Measurements from ENCODE around the genes HSP90AA1 and WDR20.

- PRO-cap, 3 experiments: no peak in any of the 3 experiments
These were observed 68.2 kb upstream of the DLK1 start for GRCh38 chr14:100658447-100658929.

DNA sequence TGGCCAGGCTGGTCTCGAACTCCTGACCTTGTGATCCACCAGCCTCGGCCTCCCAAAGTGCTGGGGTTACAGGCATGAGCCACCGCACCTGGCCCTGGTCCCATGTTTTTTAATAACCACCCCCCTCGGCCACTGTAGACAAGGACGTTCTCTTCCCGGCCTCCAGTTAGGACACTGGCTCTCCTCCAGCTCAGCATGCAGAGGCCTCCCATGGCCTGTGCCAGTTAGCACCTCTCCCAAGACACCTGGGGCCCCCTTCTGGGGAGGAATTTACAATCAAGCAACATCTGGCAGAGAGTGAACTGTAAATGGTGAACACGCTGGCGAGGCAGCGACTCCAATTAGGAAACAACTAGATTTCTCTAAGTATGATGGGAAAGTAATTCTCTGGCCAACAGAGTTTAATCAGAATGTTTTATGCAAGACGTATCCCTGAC lies 61.9 kb upstream of the DLK1 start:
- PRO-cap, 3 experiments: peak in 1 of 3 experiments; most common minus-strand start position 309 of the sequence (in 1)

DNA sequence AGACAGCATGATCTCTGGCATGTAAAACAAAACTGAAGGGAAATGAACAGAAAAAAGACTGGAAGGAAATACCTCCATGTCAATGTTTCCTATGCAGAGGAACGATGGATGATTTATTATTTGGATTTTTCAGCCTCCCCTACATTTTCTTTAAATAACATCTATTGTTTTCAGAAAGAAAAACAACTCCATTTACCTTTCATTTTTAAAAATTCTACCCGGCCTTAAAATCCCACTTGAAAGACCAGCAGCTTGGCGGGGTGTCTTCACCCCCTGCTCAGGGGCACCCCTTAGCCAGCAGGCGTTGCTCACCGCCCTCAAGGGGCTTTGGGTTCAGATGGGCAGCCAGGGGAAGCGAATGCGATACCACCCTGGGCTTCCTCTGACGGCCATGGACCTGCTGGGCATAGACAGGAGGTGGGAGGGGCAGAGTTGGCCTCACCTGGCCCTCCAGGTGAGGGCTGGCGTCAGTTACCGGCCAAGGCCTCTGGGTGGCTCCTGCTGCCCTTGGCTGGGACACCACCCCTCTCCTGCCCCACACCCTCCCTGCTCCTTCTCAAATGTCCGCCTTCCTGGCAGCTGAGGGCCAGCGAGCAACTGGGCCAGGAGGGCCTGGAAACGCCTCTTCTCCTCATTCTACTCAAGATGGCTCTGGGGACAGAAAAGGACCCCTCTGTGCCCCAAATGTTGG lies 18.5 kb upstream of the DLK1 start:
- PRO-cap, 3 experiments: no peak in any of the 3 experiments

DNA sequence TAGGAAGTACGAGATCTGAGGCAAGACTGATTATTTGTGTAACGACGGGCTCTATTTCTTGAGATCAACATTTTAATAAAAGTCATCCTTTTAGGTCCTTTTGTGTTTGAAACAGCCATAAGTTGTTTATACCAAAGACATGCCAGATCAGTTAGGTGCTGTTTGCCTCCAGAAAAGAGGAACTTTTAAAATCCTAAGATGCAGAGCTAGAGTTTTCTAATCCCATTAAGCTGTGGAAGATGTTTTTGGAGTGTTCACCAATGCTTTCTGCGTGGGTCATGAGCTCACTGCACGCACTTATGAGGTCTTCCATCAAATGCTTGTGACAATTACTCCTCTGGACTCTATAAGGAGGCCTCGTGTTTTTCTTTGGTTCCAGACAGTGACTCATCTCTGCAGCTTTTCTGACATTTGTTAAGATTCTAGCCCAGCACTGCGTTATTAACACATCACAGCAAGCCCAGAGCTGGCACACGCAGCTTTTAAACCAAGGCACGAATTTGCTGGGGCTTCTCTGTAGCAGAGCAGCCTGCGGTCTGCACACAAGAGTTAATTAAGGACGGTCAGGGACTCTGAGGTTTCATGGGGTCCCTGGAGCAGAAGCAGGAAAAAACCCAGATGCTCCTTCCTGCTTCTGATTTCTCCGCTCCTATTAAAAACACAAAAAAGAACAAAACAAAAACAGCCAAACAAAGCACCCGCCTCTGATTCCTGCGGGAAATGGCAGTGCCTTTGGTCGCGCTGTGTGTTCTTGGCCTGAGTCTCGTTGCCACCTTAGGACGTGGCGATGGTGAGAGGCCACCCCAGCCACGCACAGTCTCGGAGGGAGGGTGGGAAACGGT lies 60.7 kb downstream of the RTL1 start:
- PRO-cap, 3 experiments: no peak in any of the 3 experiments

- PRO-cap, 3 experiments: no peak in any of the 3 experiments
These were observed 32.3 kb upstream of the RTL1 start for GRCh38 chr14:100935865-100936204.

DNA sequence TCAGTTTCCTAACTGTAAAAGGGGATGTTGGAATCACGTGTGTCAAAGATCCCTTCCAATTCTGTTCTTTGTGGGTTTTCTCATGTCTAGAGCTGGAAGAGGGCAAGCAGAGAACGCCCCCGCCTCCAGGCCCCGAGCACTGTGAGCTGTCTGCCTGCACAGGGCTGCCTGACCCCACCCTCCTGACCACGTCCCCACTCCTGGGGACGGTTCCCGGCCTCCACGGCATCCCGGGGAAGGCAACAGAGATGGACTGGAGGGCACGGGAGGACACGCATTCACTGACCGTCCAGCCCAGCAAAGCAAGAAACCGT lies 287.7 kb upstream of the PPP2R5C start:
- PRO-cap, 3 experiments: no peak in any of the 3 experiments

DNA sequence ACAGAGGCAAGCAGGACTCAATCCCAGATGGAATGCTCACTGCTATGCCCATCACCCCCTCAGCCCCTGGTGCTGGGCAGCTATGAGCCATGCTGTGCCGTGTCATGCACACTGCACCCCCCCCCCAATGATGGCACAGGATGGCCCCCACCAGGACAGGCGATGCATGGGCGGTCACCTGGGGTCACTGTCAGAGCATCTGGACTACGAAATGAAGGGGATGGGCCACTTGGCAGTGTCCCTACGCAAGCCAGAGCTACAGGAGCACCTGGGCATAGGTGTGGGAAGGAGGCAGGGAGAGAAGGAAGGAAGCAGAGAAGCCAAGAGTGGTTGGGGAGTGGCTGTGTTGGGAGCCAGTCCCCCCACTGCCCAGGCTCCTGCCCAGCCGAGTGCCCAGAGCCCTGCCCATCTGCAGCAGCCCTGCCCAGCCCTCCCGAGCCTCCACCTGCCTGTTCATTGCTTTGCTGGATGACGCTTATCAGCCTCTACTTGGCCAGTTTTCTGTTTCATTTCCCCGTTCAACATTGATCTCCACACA lies 285.1 kb upstream of the PPP2R5C start:
- PRO-cap, 3 experiments: no peak in any of the 3 experiments

DNA sequence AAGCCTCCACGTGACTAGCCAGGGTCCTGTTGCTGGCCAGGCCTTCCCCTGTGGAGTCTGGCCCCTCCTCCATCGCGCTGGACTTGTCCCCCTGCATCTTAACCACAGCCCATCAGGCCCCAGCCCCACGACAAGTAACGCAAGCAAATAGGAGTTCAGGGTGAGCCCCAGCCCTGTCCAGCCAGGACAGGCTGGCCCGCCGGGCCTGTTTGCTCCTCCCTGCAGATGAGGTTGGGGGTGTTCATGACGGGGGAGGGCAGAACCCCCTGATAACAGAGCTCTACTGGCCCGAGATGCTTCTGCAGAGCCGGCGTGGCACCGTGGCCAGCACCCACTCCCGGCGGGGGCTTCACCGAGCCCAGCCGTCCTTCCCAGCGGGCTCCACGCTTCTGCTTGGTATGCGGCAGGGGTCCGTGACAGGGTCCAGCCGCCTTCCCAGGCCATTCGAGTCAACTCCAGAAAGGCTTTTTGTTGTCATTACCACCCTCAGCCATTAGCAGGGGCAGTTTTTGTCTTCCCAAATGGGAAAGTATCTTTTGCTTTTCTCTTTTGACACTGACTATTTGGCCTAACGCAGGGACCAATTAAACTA lies 265.1 kb upstream of the PPP2R5C start:
- PRO-cap, 3 experiments: no peak in any of the 3 experiments

DNA sequence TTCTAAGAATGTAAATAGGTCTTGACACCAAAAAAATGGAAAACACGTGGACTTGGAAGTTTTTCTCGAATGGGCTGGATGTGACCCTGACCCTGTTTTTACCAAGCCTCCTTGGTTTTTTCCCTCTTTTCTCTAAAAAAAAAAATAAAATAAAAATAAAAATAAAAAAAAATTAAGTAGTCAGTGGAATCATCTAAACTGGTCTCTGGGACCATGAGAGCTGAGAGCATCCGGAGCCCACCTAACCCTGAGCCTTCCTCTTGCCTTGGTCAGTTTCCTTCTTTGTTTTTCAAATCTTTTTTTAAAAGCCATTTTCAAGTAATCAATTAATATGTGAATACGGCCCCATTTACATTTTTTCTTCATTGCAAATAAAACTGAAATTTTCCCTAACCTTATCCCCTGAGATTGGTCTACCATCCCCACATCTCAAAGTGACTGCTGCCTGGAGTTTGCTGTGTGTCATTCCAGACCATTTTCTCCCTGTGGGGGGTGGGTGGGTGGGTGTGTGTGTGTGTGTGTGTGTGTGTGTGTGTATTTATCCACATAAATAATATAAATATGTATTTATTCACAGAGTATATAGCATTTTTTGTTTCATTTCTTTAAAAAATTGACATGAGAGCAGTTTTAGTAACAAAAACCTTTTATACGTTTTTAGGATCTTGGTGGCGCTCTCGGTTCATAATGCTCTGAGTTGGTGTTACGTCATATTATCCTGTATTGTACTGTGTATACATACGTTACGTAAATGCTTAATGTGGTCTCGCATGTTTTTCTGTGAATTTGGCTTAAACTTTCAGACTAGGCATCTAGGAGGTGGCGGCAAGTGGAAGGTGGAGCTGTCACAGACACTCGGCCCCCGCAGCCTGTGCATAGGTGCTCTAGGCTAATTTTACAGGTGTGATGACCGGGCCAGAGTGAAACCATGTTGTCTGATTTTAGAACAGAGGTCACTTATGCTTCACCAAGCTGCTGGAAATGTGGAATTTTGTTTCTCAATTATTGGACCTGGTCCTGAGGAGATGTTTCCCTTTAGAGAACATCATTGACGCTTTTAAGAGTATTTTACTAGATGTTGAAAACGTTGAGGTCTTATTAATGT lies 59.8 kb downstream of the PPP2R5C start:
- PRO-cap, 3 experiments: peak in 2 of 3 experiments; most common plus-strand start position 802 of the sequence (in 2); most common minus-strand start position 689 of the sequence (in 1)

- PRO-cap, 3 experiments: no peak in any of the 3 experiments
These were observed 73.6 kb downstream of the PPP2R5C start for GRCh38 chr14:101835006-101835573.

DNA sequence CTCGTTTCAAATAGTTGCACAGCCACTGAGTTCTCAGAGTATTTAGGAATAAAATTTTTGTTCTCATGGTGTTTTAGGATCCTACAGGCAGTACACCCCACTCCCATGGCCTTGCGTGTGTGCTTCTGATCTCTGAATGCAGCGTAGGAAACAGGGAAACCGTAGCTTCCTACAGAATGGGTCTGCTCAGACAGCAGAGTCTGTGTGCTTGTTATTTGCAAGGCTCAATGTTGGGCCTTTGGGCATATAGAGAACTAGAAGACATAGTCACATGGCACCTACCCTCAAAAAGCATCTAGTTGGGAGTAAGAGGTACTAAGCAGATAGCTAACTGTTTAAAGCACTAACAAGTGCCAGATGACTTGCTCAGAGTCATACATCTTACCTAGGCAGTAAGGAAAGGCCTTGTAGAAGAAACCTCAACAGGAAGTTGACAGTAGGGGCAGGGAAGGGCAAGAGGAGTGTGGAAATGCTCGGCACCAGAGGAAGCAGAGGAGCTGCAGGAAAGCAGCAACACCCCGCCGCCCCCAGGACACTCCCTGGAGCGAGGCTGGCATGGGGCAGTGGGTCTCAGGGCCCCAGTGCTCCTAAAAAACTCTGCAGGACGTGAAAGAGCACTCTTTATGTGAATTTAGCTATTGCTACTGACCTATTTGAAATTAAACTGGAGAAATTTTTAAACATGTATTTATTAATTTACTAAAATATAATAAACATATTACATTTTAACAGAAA lies 92.8 kb downstream of the PPP2R5C start:
- PRO-cap, 3 experiments: no peak in any of the 3 experiments

GRCh38 chr14:101965624-101966434 lies 1.5 kb downstream of the DYNC1H1 start:
- PRO-cap, 3 experiments: no peak in any of the 3 experiments

GRCh38 chr14:101972271-101972925 lies 8.0 kb downstream of the DYNC1H1 start:
- PRO-cap, 3 experiments: peak in 1 of 3 experiments; most common plus-strand start chr14:101972541 (in 1); most common minus-strand start chr14:101972527 (in 1)

DNA sequence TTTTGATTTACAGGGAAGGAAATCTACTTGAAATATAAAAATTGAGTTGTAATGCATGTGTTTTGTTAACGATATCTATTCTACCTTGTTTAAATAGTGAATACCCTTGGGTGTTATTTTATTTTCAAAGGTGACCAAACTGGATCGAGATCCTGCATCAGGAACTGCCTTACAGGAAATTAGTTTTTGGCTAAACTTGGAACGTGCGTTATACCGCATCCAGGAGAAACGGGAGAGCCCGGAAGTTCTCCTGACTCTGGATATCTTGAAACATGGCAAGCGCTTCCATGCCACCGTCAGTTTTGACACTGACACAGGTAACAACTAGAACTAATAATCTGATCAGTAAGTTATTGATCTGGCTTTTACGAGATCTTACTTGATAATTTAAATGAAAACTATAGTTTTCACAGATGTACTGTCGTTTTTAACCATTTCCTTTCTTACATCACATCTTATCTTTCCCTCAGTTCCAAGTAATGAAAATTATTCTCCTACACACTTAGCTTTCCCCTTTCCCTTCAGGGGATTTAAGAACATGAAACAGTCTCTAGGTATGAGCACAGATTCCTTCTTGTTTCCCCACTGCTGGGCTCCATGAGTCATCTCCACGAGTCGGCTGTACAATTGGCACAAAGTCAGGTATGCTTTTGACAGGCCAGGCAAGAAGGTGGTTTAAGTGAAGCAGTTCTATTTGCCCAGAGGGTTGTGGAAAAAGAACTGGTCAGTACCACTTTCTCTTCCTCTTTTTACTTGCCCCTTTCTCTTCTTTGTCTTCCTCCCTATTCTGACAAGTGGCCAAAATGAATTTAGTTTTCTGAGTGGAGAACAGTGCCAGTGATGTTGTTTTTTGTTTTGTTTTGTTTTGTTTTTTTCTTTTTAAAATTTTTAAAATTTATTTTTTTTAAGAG lies 16.1 kb downstream of the DYNC1H1 start:
- PRO-cap, 3 experiments: peak in 2 of 3 experiments; most common plus-strand start position 701 of the sequence (in 2)

DNA sequence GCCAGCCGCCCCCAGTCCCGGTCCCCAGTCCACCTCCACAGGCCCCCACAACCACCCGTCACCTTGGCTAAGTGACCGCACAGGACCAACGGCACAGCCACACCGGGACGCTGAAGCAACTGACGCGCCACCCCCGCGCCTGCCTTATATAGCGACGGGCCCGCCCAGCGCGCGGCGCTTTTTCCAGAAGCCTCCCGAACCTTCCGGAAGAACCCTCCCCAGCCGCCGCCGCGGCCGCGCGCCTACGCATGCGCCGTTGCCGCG lies at the start of gene HSP90AA1:
TSS of gene HSP90AA1 (minus strand) at position 121 of the 264 bp plus-strand sequence.
- PRO-cap, 3 experiments: peak in 3 of 3 experiments; most common minus-strand start position 121 of the sequence (in 3)

DNA sequence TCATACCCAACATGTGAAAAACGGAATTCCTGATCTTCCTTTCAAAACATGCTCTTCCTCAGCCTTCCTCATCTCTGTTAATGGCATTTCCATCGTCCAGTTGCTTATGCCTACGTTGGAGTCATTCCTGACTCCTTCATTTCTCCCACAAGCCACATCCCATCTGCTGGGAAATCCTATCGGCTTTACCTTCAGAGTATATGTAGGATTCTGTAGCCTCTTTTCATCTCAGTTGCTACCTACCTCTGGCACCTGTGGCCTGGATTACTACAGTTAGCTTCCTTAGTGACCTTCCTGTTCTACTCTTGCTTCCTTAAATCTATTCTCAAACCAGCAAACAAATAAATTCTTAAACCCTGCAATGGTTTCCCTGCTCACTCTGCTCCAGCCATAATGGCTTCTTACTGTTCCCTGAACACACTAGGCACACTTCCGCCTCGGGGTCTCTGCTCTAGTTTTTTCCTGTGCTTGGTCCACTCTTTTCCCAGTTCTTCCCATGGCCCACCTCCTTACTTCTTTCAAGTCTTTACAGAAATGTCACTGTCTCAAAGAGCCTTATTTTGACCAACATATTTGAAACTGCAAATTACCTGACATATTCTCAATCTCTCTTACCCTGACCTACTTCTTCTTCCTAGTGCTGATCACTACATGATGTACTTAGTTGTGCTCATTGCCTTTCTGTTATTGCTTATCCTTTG lies 8.4 kb upstream of the WDR20 start:
- PRO-cap, 3 experiments: no peak in any of the 3 experiments

- PRO-cap, 3 experiments: peak in 3 of 3 experiments; most common plus-strand start chr14:102139897 (in 3); most common minus-strand start chr14:102139677 (in 2)
These were observed at the start of gene WDR20 for GRCh38 chr14:102138813-102140092. Gene WDR20 (plus strand): TSS chr14:102139897.

GRCh38 chr14:102298616-102298815 lies 6.4 kb downstream of the MOK start:
- PRO-cap, 3 experiments: no peak in any of the 3 experiments

- PRO-cap, 3 experiments: no peak in any of the 3 experiments
These were observed 2.1 kb downstream of the TECPR2 start for GRCh38 chr14:102364757-102365253.

DNA sequence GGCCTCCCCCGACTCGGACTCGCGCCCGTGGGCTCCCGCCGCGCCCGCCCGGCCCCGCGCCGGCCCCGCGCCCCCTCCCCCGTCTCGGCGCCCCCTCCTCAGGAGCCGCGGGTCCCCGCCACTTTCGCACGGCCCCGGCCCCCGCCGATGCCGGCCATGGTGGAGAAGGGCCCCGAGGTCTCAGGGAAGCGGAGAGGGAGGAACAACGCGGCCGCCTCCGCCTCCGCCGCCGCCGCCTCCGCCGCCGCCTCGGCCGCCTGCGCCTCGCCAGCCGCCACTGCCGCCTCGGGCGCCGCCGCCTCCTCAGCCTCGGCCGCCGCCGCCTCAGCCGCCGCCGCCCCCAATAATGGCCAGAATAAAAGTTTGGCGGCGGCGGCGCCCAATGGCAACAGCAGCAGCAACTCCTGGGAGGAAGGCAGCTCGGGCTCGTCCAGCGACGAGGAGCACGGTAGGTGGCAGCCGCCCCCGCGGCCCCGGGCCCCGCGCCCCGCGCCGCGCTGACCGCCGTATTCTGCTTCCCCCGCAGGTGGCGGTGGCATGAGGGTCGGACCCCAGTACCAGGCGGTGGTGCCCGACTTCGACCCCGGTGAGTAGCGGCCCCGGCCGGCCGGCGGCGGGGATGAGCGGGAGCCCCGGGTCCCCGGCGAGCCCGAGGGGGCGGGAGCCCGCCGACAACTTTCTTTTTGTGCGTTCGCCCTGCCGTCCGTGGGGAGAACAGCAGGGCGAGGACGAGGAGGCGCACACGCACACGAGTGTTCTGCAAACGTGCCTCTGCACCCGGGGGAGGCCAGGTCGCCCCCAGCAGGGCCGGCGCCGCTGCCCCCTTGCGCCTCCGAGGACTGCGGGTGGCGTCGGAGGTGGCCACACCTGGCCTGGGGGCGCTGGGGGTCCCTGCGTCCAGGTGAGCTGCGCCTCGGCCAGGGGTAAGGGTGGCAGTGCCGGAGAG lies 564 bp downstream of the RCOR1 start:
- PRO-cap, 3 experiments: peak in 2 of 3 experiments; most common plus-strand start position 711 of the sequence (in 2); most common minus-strand start position 279 of the sequence (in 1)

Data from Metastatic Breast Carcinoma in the Ovary (tissue), 3 donors.